HT-29 (cell line): ENCODE data around the gene HTR4.

DNA sequence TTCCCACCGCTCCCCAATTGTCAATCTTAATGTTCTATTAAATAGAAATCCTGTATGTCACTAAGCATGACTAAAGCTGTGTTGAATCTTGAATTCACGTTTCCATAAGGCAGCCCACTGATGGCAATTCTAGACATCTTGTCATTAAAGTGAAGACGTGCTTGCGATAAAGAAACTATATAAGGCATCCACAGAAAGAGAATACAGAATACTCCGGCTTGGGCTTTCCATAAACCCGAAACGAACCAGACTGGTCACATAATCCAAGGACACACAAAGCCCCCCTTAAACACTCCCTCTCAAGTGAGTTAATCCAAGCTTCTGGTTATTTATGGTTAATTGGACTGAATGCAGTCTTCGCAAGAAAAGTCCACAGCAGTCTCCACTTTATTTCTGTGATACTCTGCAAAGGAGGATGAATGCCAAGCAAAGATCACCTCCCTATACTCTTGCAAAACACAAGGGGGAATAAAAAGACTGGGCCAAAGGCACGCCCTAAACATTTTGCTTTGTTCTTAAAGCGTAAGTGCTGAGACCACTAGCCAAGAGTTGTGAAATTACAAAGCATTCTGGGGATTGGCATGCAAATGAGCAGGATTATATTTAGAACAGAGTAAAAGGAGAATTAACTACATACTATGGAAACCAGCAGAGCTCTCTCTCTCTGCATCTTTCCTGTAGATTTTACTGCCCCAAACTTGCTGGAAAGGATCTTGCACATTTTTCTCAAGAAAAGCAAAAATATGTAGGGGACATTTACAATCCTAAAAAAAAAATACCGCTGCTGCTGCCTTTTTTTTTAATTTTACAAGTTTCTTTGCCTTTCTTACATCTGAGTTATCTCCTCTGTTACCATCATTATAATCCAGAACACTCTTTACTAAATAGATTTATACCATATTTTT is 54.6 kb downstream of the DPYSL3 start:
- RAMPAGE, long total RNA, result no peak

- RAMPAGE, long total RNA, result no peak
These were observed 77.2 kb downstream of the JAKMIP2 start for GRCh38 chr5:147705453-147705695.

DNA sequence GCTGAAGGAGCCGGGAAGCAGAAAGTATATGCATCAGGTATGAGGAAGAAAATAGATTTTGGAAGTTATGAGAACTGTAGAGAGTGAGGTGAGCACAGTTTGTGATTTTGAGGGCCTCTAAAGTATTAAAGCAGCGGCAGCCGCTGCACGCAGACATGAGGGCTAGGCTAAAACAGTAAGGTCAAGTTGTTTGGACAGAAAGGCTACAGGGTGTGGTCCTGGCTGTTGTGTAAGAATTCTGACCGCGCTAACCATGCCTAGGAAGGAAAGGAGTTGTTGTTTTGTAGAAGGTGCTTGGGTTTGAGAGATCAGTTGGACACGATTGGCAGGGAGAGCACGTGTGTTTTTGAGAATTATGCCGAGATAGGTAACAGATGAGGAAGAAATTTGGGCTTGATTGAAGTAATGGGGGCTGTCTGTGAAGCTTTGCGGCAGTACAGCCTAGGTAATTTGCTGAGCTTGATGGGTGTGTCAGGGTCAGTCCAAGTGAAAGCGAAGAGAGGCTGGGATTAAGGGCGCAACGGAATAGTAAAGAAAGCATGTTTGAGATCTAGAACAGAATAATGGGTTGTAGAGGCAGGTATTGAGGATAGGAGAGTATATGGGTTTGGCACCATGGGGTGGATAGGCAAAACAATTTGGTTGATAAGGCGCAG is 7.5 kb upstream of the SCGB3A2 start:
- RAMPAGE, long total RNA, result no peak

- RAMPAGE, long total RNA, result no peak
These were observed 57.8 kb upstream of the C5orf46 start for GRCh38 chr5:147963858-147964853.

DNA sequence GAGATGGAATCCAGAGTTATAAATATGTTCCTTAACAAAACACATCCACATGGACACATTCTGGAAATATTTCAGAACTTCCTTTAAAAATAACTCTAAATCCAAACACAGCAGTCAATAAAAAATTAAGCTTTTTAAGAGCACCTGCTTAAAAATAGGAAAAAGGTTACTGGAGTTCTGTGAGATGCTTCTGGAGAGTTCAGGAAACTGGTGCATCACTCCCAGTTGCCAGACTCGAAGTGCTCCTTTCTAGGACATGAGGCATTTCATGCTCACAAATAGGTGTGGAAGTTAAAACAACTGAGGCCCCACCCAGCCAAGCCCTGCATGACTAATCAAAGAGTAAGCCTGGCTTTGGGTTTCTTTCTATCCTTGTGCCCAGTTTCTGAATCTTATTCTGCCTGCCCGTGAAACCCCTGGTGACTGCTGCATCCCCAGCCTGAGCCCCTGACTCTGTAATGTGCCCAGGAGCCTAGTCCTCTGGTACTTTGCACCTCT is 7.6 kb downstream of the SPINK9 start:
- RAMPAGE, long total RNA, result no peak

- RAMPAGE, long total RNA, result no peak
These were observed 1.7 kb downstream of the FBXO38 start for GRCh38 chr5:148385212-148386134.

- RAMPAGE, long total RNA, result no peak
These were observed at the start of gene HTR4 for GRCh38 chr5:148654448-148654976. Gene HTR4 (minus strand): TSS chr5:148654527.

GRCh38 chr5:148738943-148739425 is 84.7 kb upstream of the HTR4 start:
- RAMPAGE, long total RNA, result no peak

- RAMPAGE, long total RNA, result no peak
These were observed 1.1 kb downstream of the ADRB2 start for GRCh38 chr5:148827245-148828195.

DNA sequence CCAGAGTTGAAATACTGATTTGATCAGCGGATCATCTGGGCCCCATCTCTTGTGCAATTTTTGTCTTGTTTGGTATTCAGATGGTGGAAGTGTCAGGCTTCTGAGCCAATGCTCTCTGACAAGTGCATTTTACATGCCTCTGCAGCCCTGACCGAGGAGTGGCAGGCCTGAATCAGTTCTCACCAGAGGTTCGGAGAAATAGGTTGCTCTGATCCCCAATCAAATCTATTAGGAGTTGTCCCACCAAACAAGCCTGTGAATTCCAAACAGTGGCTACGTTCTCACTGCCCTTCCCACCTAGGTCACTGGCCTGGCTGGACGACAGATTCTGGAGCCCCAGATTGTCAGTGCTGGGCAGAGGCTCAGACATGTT is 88.5 kb downstream of the ADRB2 start:
- RAMPAGE, long total RNA, result no peak

DNA sequence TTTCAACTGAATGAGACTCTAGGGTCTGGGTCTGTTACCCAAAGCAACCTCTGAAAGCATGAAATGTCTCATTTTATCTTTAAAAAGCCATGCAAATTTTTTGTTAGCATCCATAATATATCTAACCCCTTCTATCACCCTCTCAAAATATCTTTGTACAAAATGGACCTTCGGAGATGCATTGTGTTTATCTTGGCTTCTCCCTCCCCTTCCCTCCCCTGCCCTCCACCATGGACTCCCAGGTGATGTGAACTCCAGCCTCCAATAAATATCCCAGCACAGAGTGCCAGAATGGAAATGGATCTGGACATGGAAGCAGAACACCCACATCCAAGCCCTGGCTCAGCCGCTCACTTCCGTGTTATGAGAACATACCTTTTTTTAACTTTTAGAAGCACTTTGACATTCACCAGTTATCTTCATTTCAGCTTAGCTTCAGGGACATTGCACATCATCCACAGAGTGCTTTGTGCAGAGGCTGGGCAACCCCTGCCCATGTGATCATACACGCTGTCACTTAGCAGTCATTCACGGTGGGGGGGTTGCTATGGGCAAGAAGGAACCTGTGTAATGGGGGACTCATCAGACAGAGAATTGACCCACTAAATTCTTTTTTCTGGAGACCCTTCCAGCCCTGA is 9.1 kb downstream of the AFAP1L1 start:
- RAMPAGE, long total RNA, result no peak

- RAMPAGE, long total RNA, result no peak
These were observed 25.8 kb downstream of the AFAP1L1 start for GRCh38 chr5:149297103-149298208.

GRCh38 chr5:149304230-149304867 is 32.7 kb downstream of the AFAP1L1 start:
- RAMPAGE, long total RNA, result no peak

GRCh38 chr5:149378327-149378804 is 726 bp downstream of the IL17B start:
- RAMPAGE, long total RNA, result no peak

GRCh38 chr5:149406303-149406537 is 27.1 kb upstream of the IL17B start:
- RAMPAGE, long total RNA, result no peak

- RAMPAGE, long total RNA, result no peak
These were observed 79.6 kb downstream of the CSNK1A1 start for GRCh38 chr5:149471423-149472234.

- RAMPAGE, long total RNA, result no peak
These were observed 62.3 kb downstream of the CSNK1A1 start for GRCh38 chr5:149488567-149489726.

- RAMPAGE, long total RNA, result no peak
These were observed 57.4 kb downstream of the CSNK1A1 start for GRCh38 chr5:149493839-149494287.

DNA sequence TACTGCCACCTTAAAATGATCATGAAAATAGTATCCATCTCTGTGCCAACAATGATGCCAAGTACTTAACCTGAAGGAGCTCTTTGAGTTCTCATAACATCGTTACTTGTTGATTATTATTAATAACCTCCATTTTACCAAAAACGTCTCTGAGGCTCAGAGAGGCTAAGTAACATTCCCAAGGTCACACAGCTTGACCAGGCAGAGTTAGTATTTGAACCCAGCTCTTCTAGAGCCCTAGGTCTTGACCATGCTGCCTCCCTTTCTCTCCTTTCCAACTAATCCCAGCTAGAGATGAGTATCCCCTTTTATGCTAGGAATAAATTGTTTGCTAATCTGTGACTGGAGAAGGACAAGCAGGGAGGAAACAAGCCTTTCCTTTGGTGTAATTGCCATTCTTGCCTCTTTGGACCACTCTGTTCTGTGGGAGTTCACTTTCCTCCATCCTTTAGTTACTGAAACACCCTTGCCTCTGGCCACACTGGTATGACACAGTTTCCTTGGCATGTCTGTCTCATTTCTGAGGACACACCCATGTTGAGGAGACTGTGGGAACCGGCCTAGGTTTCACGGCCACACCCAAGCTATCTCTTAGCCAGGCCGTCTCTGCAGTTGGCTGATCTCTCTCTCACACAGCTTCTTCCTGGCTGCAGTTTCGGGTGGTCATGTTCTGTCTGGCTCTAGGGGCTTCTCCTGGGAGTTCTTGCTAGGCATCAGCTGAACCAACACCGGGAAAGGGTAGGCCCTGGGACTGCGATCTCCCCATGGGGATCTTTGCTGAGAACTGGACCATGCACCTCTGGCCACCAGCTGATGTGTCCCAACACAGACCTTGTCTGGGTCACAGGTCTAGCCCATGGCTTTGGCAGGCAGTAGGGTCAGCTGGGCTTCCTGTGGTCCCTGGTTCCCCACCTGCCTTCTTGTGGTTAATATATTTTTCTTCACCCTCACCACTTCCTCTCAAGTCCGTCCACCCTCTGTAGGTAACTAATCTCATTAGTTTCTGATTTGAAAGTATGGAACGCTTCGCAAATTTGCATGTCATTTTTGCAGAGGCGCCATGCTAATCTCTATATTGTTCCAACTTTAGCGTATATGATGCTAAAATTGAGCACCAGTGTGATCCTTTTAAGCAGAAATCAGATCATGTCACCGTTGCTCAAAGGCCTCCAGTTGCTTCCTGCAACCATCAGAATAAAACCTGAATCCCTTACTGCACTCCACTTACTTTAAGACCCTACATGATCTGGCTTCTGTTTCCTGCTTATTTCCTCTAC is 24.8 kb downstream of the ARHGEF37 start:
- RAMPAGE, long total RNA, result no peak

GRCh38 chr5:149628625-149629541 is 47.6 kb downstream of the ARHGEF37 start:
- RAMPAGE, long total RNA, result no peak